ENCODE measurements around a stretch of chr16.

DNA sequence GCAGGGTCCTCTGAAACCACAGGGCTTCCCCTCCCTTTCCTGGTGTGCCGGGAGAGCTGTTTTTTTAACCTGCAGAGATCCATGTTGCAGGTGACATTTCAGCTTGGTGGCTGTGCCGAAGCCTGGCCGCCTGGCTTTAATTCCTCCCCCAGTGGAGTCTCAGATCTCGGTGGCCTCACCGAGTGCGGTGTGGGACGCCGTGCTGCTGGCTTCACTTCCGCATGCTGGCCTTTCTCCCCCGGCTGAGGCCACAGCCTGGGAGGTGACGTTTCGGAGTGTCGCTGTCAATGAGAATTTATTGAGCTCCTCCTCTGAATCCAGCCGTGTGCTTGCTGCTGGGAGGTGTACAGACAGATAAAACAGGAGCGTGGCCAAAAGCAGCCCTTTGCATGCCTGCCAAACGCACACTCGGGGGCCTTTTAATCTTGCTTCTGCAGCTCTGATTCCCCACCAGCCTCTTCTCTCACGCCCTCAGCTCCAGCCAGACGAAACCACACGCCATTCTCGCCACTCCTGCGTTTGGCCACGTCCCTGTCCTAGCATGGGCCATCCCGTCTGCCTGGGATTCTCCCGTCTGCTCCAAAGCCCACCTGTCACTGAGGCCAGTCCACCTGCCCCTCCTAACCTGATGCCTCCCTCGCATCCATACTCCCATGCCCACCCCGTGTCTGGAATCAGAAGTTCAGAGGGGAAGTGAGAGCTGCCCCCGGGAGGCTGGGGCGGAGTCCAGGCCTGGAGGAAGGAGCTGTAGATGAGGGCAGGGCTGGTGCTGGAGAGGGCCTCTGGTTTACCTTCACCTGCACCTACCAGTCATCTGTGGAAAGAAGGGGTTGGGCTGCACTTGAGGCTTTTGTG, 3.7 kb downstream of the GSE1 start:
- PRO-cap = no peak
- RAMPAGE, long total RNA = no peak

- PRO-cap = no peak
- RAMPAGE, long total RNA = no peak
Observed at GRCh38 chr16:85621763-85622160, 8.6 kb downstream of the GSE1 start.

DNA sequence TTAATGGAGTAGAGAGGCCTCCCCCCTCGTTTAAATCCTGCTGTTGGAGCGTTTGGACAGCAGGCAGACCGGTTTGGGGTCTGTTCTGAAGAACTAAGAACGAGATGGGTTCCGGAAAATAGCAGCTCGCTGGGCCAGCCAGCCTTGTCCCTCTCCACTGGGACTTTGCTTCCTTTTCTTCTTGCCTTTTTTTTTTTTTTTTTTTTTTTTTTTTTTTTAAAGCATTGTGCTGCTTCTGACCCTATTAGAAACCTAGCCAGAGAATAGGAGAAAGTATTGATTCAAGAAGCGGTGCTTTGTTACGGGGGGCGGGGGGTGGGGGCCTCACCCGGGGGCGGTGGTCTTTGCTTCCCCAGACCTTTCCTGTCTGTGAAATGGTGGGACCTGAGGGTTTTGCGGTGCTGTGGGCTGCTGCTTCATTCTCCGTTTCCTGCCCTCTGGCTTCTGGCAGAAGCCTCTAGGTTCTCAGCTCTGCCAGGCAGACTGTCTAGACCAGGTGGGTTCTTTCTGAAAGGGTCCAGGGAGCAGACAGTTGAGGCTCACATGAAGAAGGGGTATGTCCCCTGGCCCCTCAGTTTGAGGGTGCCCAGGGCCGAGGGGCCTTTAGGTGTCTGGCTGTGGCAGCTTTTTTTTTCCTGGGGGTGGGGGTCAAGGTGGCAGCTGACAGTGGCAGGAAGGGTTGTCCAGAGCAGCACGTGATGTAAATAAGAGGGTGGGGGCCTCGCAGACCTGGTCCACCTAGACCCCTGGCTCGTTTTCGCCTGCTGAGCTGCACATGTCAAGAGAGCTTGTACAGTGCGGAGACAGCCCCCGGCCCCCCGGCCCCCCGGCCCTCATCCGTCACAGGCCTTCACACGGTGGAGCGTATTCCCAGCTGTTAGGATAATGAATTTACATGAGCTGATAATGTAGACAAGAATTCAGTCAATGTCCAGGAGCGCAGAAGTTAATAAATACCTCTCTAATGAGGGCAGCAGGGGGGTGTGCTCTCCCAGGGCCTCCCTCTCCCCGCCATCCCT, 14.0 kb downstream of the GSE1 start:
- PRO-cap = no peak
- RAMPAGE, long total RNA = no peak

GRCh38 chr16:85637694-85638450, 24.8 kb downstream of the GSE1 start:
- PRO-cap = no peak
- RAMPAGE, long total RNA = no peak

DNA sequence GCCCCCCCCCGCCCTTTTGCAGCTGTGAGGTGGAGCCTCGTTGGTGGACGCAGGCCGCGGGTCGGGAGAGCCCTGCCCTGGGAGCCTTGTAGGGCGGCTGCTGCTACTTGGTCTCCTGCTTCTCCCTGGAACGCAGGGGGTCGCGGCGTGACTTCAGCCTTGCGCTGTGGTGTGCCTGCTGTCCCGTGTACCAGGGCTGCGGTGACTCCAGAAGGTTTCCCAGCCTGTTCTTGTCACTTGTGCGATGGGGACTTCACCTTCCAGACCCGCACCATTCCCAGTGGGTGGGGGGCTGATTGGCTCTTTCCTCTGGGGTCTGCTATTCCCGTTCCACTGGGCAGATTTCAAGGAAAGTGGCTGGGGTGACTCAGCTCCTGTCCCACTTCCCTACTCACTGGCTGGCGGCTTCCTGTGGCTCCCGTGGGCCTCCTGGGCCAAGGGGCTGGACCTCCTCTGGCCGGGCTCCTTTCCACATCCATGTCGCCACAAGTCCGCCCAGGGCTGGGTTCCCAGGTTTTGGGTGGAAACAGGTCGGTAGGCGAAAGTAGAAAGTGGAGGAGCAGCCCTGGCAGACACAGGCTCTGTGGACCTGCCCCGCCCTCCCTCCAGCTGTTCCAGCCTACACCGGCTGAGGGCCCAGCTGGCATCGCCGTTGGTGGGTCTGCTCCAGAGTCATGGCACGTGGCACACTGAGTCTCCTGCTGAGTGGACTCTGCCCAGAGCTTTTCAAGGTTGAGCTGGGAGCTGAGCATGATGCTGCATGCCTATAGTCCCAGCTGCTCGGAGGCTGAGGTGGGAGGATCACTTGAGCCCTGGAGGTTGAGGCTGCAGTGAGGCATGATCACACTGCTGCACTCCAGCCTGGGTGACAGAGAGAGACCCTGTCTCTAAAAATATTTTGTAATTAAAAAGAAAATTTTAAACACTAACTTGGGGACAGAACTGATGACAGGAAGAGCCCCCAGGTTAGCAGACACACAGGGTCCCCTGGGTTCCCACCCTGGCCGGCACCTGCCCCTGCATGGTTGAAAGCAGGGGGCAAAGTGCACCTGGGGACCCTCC, 28.6 kb downstream of the GSE1 start:
- PRO-cap = no peak
- RAMPAGE, long total RNA = no peak

DNA sequence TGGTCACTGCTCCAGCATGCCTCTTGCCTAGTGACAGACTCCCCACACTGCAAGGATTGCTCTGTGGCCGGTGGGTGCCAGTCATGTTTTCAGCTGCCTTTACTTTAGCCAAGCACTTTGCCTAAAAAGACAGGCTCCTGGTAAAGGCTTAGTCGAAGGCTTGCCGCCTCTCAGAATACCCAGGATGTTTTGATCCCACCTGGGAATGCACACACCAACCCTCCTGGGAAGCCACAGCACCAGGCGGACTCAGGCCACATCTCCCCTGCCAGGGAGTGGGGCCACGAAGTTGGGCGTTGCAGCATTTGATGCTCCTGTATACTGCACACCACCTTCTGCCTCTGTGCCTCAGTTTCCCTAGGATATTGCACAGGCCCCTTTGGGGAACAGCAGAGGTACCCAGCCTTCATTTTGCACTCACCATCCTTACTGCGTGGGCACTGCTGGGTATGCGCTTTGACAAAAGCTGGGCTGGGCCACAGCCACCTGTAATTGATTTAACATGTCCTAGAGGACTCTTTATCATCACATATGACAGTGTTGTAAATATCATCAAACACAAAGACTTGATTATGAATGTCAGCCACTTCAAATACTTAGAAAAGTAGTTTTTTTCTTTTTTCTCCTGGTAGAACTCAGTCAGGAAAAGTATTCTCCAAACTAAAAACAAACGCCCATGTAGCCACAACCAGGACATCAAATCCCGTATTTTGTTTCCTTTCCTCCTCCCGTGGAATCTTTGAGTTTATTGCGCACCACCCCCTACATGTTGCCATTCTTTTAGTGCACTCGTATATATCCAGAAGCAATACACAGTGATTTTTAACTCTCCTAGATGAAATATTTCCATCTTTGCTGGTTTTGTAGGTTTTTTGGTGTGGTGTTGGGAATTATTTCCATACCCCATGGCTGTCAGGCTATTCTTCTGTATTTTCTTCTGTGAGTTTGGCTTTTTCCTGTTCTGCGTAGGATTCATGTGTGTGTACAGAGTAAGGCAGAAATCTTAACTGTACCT, 19.7 kb downstream of the GINS2 start:
- PRO-cap = no peak
- RAMPAGE, long total RNA = no peak

- PRO-cap = no peak
- RAMPAGE, long total RNA = no peak
Observed at GRCh38 chr16:85707633-85708279, 19.0 kb upstream of the GINS2 start.

- PRO-cap = bidirectional peak, plus-strand start at chr16:85746697, minus-strand start at chr16:85746536
- RAMPAGE, long total RNA = no peak
Observed at GRCh38 chr16:85746394-85747392, 4.2 kb downstream of the C16orf74 start.

GRCh38 chr16:85749848-85750761, 791 bp downstream of the C16orf74 start:
- PRO-cap = bidirectional peak, plus-strand start at chr16:85750382, minus-strand start at chr16:85750215; unidirectional peak, plus-strand start at chr16:85750598
- RAMPAGE, long total RNA = no peak

GRCh38 chr16:85796112-85797043, 3.0 kb downstream of the EMC8 start:
- PRO-cap = no peak
- RAMPAGE, long total RNA = no peak

- PRO-cap = no peak
- RAMPAGE, long total RNA = no peak
Observed at GRCh38 chr16:85901767-85902415, 2.9 kb downstream of the IRF8 start.

GRCh38 chr16:85962207-85962763, 63.3 kb downstream of the IRF8 start:
- PRO-cap = no peak
- RAMPAGE, long total RNA = no peak

DNA sequence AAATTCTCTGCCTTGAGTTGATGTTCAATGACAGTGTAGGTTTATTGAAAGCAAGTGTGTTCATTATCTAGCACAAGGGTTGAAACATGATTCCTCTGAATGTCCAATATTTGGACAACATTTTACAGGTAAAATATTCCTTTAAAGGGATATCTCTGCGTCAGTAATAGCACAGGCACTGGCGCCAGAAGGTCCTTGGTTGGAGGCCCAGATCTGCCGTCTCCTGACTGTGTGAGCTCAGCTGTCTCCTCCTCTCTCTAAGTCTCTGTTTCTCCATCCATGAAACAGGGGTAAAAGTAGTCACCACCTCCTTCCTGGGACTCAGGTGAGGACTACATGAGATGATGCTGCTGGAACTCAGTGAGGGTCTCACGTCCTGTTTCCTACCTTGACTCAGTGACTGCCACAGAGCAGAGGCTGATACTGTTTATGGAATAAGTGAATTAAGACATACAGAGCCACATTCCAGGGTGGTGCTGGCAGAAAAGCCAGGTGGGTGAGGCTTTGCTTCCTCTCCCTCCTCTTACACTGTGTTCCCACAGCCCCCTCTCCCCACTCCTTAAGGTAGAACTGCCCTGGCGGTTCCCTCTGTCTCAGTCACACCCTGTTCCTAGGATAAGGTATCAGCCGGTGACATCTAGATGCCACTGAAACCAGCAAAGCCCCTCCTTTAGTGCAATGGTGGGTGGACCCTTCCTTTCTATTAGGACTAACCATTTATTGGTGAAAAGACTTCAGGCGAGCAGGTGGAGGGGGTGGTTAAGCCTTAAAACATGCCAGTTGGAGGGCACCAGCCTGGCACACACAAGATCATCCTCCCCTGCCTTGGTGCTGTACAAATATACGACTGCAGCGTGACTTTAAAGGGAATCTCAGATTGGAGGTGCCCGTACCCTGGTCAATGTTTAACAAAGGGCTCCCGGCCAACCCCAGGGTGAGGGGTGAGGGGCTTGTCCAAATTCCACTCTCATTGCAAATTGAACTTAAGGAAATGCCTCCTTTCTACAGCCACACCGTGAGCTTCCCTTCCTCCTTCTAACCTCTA, 76.0 kb downstream of the IRF8 start:
- PRO-cap = no peak
- RAMPAGE, long total RNA = no peak

DNA sequence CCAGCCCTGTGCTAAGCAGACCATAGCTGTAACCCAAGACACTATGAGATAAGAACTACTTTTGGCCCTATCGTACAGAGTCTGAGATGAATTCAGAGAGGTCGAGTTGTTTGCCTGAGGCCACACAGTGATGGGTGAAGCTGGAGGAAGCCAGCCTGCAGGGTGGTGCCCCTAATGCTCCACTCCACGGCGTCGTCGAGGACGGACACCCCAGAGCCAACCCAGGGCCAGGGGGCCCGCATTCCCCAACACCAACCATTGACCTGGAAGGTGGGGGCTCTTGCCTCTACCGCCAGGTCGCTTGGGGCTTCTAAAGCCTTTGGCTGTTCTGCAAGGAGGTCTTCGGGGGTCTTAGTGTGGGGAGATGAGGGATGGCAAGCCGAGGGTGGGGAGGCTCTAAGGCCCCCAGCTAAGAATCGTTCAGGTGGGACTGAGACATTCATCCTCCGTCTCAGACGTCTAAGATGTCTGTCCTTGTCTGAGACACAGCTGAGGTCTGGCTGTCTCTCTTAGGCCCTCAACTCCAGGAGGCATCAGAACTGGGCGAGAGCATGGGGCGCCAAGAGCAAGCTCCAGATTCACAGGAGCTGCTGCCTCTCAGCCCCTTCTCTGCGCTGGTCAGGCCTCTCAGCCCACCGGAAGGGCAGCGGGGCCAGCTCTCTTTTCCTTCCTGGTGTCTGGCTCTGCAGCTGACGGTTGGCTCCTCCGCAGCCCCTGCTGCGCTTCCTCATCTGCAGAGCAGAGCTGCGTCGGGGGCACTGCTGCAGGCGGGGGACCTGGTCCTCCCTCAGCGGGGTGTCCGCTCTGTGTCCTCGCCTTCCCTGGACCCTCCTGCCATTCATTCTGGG, 84.3 kb downstream of the IRF8 start:
- PRO-cap = no peak
- RAMPAGE, long total RNA = no peak

- PRO-cap = no peak
- RAMPAGE, long total RNA = no peak
Observed at GRCh38 chr16:86032929-86033523, 134.1 kb downstream of the IRF8 start.

DNA sequence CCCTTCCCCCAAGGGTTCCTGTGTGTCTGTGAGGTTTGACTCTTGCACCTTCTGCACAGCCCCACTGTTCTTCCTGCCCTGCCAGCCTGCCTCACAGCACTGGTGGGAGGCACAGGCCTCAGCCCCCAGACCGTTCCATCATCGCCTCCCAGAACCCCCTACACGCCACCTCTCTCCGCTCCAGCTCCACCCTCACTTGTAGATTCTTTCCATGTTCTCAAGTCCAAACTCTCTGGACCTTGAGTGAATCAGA, 272.3 kb downstream of the IRF8 start:
- PRO-cap = no peak
- RAMPAGE, long total RNA = no peak

- PRO-cap = no peak
- RAMPAGE, long total RNA = no peak
Observed at GRCh38 chr16:86239445-86239902, 270.9 kb upstream of the FOXF1 start.

- PRO-cap = no peak
- RAMPAGE, long total RNA = no peak
Observed at GRCh38 chr16:86298187-86298488, 212.2 kb upstream of the FOXF1 start.

- PRO-cap = no peak
- RAMPAGE, long total RNA = no peak
Observed at GRCh38 chr16:86303797-86304649, 206.3 kb upstream of the FOXF1 start.

- PRO-cap = no peak
- RAMPAGE, long total RNA = no peak
Observed at GRCh38 chr16:86382059-86382467, 128.3 kb upstream of the FOXF1 start.

Data from GM23338 (cell line).